Tibial artery (tissue), 1 donor: ENCODE results near the gene GCNT2.

DNA sequence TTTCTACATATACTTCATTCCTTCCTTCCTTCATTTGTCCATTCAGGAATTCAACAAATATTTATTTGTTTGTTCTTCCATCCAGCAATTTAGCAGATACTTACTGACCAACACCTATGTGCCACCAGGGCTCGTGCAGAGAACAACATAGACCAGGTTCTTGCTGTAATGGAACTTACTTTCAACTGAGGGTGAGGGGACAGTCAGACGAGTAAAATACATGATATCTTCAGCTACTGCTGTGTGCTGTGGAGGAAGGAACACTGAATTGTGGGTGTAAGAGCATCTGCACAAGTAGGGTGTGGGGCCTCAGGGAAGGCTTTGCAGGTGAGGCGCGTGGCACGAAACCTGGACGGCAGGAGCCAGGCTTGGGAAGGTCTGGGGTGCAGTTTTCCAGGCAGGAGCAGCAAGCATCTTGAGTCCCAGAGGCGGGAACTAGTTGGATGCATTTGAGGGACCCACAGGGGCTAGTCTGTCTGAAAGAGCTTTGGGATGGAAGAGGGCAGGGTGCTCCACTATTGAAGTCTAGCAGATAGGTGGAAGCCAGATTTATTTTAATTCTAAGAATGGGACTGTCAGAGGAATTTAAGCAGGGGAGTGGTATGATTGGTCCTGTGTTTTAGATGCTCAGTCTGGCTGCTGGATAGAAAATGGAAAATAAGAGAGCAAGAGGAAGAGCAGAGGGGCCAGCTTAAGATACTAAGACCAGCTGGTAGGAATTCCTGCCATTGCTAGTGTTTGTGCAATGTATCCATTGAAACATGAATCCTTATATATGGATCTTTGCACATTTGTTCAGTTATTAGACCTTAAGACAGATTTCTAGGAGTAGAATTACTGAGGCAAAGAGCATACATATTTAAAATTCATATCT lies 98.9 kb downstream of the RREB1 start:
- PRO-cap = no peak

GRCh38 chr6:7216853-7217896 lies 95.8 kb downstream of the SSR1 start:
- PRO-cap = no peak

DNA sequence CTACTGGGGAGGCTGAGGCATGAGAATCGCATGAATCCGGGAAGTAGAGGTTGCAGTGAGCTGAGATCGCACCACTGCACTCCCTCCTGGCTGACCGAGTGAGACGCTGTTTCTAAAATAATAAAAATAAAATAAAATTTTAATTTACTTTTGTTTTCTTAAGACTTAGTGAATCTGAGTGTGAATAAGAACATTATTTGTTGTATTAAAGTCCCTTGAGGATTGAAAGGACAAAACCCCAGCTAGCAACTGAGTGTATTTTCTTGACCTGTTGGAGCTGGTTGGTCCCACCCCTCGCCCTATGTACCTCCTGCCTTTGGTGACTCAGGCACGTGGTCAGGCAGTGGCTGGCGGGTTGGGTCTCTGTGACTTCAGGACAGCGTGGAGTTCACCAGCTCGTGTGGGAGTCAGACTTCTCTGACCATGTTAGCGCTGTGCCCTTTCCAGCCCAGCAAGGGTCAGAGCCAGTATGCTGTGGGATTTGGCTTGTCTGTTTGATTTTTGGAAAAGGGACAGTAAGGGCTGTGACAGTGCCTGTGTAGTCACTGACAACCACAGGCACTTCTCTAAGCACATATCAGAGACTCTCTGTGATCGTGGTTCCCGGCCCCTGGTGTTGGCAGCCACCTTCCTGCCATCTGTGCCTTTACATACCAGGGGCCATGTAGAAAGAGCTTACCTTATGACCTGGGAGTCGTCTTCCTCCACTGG lies 93.7 kb downstream of the SSR1 start:
- PRO-cap = no peak

DNA sequence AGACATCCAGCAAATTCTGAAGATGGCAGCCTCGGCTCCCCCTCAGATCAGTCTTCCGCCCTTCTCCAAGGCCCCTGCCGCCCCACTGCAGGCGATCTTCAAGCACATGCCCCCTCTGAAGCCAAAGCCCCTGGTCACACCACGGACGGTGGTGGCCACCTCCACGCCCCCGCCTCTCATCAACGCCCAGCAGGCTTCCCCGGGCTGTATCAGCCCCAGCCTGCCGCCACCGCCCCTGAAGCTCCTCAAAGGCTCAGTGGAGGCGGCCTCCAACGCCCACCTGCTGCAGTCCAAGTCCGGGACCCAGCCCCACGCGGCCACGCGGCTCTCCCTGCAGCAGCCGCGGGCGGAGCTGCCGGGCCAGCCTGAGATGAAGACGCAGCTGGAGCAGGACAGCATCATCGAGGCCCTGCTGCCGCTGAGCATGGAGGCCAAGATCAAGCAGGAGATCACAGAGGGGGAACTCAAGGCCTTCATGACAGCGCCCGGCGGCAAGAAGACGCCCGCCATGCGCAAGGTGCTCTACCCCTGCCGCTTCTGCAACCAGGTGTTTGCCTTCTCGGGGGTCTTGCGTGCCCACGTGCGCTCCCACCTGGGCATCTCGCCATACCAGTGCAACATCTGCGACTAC lies 83.4 kb downstream of the SSR1 start:
- PRO-cap = no peak

GRCh38 chr6:7231499-7231776 lies 81.6 kb downstream of the SSR1 start:
- PRO-cap = no peak

GRCh38 chr6:7346873-7348143 lies 34.3 kb upstream of the SSR1 start:
- PRO-cap = no peak

GRCh38 chr6:7392758-7393361 lies 3.3 kb downstream of the RIOK1 start:
- PRO-cap = no peak

DNA sequence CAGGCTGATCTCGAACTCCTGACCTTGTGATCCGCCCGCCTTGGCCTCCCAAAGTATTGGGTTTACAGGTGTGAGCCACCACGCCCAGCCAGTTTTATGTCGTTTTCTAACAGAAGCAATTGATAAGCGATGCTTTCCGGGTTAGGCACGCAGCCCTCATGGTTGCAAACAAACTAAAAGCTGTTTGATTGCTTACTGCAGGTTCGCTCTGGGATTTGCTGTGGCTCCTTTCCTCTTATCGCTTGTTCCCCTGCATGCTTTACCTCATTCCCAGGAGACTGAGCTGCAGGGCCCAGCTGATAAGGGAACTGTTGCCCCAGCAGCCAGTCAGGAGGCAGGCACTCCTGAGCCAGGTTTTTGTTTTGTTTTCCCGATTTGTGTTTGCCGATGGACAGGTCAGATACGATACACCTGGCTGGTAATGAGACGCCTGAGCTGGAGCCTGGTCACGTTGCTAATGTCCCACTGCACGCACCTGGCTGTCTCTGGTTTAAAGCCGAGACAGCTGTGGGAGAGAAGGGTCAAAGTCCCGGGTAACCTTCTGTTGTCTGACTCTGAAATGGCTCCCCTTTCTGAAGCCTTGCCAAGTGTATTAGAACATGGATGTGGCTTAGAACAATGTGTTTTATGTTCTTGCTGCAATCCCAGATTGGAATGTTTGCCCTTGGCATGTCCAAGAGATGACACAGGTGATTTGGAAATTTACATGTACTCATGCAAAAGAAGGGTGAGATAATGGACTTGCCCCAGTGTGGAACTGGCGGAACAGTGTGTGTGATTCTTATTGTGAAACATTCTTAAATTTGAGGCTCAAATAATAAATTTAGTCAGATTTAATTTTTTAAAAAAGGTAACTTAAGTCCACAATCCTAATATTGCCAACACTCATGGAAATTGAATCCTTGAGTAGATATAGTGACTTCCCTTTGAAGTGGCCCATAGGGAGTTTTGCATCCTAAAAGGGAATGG lies 20.0 kb downstream of the DSP start:
- PRO-cap = no peak

GRCh38 chr6:7726352-7727100 lies 627 bp downstream of the BMP6 start:
- PRO-cap = no peak

GRCh38 chr6:8655211-8656082 lies 220.1 kb upstream of the SLC35B3 start:
- PRO-cap = no peak

- PRO-cap = no peak
These were observed 273.2 kb downstream of the TFAP2A start for GRCh38 chr6:10141784-10142009.

- PRO-cap = no peak
These were observed 67.1 kb downstream of the TFAP2A start for GRCh38 chr6:10347724-10348312.

GRCh38 chr6:10411398-10411912 lies 3.4 kb downstream of the TFAP2A start:
- PRO-cap = no peak

DNA sequence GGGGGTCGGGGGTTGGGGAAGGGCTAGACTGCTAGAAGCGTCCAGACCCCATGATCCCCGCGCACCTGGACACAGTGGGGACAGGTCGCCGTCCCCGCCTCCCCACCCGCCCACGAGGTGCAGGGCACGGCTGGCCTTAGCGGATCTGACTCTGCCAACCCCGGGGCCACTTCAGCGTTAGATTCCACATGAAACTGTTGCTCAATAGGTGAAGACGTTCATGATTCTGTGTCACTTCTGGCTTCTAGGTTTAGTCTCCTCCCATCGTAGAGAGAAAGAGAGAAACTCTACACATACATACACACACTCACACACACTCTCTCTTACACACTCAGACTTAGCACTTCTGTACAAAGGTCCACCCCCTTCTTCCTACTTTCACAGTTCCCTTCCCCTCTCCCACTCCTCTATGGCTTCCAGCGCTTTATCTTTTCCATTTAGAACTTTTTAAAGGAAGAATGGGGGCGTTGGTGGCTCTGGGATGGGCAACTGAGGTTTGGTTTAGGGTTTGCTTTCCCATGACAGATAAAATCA lies 5.1 kb upstream of the TFAP2A start:
- PRO-cap = no peak

- PRO-cap = no peak
These were observed 26.2 kb upstream of the TFAP2A start for GRCh38 chr6:10440873-10441647.

DNA sequence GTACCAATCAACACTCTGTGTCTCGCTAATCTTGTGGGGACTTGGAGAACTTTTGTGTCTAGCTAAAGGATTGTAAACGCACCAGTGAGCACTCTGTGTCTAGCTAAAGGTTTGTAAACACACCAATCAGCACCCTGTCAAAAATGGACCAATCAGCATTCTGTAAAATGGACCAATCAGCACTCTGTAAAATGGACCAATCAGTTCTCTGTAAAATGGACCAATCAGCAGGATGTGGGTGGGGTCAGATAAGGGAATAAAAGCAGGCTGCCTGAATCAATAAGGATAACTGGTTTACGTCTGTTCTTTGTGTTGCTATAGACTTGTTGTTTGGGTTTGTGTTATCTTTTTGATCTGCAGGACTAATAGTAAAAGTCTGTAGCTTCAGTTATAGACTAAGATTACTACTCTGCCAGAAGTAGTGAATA lies 29.2 kb upstream of the GCNT2 start:
- PRO-cap = no peak

DNA sequence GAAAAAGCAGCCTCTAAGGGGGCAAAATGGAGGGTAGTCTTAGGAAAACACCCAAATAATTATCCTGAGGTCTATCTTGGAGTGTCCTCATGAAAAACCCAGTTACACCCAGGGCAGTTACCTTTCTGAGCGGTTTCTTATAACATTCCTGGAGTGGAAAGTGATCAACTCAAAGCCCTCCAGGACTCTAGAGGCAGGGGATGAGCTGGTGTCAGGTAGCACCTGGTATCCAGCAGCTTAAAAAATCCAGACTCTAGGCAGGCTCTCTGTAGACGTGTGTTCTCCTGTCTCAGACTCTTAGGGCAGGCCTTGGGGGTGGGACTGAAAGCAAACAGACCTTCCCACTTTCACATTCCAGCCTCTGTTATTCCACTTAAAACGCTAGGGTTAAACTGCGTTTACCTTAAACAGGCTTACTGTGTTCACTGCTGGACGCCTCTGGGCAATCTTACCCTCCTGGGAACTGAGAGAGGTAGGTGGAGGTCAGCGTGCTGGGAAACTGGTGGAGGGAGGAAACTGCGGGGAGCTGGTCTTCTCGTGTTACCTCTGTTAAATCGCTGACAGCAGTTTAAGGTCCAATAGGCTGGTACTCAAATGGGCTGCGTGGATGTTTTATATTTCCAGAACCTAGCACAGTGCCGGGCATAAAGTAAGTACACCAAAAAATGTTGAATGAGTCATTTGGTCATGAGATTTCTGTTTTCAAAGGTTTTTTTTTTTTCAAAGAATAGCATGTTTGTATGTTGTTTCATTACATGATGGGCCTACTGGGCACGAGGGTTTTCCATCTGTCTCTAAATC lies at the start of gene GCNT2:
Gene GCNT2, plus strand, starts transcription at position 406 of the 801 bp plus-strand sequence.
- PRO-cap = no peak

DNA sequence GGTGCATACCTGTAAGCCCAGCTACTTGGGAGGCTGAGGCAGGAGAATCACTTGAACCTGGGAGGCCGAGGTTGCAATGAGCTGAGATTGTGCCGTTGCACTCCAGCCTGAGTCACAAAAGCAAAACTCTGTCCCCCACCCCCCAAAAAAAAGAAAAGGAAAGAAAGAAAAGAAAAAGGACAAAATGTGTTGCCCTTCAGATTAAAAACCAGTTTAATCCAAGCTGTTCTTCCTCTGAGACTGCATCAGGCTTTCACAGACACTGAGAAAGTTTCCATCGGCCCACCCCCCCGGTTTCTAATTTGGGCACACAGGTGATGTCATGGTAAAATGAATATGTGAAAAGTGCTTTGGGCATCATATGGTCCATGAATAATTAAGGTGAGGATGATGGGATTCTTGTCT lies 3.5 kb downstream of the GCNT2 start:
- PRO-cap = no peak

DNA sequence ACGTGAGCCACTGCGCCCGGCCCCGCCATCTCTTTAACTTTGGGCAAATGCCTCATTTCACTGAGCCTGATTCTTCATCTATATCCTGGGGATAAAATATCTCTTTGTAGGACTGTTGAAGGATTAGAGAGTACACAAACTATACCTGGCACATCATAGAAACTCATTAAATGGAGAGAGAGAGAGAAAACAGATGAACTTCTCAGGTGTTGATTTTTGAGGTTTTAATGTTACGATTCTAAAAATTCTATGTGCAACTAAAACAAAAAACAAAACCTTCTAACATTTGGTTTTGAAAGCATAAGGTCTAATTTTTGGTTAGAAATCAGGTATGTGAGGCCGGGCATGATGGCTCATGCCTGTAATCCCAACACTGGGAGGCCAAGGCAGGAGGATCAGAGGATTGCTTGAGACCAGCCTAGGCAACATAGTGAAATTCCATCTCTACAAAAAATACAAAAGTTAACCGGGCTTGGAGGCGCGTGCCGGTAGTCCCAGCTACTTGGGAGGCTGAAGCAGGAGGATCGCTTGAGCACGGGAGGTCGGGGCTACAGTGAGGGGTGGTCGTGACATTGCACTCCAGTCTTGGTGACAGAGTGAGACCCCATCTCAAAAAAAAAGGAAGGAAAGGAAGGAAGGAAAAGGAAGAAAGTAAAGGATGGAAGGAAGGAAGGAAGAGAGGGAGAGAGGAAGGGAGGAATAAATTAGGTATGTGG lies 18.5 kb downstream of the GCNT2 start:
- PRO-cap = no peak

DNA sequence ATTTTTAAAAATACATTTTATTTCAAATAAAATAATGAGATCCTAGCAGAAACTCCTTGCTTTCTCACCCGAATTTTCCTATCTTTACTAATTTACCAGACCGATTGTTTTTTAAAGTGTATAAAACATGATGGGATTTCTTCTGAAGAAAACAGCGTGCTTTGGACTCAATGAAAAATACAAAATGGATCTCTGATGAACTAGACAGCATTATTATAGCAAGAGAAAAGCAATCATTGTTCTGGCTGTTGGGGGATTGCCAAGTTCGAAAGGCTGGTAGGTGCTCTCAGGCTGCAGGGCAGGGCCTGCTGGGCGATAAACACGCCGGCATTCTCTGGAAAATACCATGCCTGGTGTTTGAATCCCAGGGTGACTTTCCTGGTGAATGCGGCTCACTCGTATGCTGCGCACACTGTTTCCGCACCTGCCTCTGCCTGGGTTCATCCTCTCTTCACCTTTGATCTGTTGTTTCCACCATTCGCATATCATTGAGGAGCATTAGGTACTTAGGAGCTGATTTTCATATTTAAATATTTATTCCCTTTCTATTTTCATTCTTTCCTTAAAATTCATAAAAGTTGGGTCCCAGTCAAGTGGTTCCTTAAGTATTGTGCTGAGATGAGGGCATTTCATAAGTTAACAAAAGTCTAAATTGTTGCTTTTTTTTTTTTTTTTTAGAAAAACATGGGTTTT lies 37.4 kb downstream of the GCNT2 start:
- PRO-cap = no peak